HL-60 (cell line): Measurements from ENCODE around the genes GLIPR1 and NAP1L1.

DNA sequence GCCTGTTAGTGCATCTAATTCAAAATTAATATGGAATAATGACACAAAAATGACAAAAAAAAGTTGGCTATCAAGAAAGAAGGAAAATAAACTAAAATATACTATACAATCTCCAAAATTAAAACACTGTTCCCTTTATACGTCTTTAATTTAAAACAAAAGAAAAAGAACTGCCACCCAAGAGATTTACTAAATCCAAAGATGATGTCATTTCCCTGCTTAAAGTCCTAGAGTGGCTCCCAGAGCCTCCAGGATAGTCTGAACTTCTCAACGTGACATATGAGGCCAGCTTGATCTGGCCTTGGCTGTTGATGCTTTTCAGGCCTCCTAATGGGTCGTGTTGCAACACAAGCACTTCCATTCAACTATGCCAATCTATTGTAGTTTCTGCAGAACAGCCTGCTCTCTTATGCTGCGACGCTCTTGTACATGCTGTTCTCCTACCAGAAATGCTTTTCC, 35.6 kb downstream of the LGR5 start:
- RRBS, result no CpG with 5 or more reads among the region's 5 CpGs

GRCh38 chr12:71603566-71604437, 59.8 kb downstream of the ZFC3H1 start:
- RRBS, result no CpG with 5 or more reads among the region's 3 CpGs

DNA sequence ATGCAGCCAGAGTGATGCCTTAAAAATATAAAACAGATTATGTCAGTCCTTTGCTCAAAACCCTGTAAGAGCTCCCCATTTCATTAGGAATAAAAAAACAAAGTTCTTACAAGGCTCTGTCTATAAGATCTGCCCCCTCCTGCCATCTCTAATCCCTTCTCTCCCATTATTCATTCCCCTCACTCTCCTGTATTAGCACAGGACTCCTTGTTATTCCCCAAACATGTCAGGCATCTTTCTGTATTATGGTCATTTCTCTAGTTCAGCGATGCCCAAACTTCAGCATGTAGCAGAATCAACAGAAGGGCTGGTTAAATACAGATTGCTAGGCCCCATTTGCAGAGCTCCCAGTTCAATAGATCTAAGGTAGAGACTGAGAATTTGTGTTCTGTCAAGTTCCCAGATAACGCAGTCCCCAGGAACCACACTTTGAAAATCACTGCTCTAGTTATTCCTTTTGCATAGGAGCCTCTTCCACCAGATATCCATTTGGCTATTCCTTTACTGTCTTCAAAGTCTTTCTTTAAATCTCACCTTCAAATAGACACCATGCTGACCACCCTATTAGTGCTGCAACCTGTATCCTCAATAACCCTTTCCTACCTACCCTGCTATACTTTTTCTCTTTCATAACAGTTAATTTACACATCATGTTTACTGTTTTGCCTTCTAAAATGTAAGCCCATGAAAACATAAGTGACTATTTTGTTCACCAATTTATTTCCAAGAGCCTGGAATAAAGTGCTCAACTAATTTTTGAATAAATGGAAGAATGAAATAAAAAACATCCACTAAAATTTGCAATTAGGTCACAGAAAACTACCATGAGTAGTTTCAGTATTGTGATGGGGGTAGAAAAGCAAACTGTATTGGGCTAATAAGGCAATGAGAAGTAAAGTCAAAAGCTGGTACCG, 12.6 kb downstream of the ZFC3H1 start:
- RRBS, result no CpG with 5 or more reads among the region's 3 CpGs

GRCh38 chr12:71694214-71695006, 8.5 kb downstream of the TMEM19 start:
- RRBS, result no CpG with 5 or more reads among the region's 1 CpG

- RRBS, result no CpG with 5 or more reads among the region's 1 CpG
Measured at GRCh38 chr12:71844993-71845565, 5.5 kb downstream of the TBC1D15 start.

GRCh38 chr12:72432055-72432735, 160.0 kb downstream of the TRHDE start:
- RRBS, result no CpG with 5 or more reads among the region's 9 CpGs

- RRBS, result no CpG with 5 or more reads among the region's 5 CpGs
Measured at GRCh38 chr12:73129509-73129754, 857.3 kb downstream of the TRHDE start.

DNA sequence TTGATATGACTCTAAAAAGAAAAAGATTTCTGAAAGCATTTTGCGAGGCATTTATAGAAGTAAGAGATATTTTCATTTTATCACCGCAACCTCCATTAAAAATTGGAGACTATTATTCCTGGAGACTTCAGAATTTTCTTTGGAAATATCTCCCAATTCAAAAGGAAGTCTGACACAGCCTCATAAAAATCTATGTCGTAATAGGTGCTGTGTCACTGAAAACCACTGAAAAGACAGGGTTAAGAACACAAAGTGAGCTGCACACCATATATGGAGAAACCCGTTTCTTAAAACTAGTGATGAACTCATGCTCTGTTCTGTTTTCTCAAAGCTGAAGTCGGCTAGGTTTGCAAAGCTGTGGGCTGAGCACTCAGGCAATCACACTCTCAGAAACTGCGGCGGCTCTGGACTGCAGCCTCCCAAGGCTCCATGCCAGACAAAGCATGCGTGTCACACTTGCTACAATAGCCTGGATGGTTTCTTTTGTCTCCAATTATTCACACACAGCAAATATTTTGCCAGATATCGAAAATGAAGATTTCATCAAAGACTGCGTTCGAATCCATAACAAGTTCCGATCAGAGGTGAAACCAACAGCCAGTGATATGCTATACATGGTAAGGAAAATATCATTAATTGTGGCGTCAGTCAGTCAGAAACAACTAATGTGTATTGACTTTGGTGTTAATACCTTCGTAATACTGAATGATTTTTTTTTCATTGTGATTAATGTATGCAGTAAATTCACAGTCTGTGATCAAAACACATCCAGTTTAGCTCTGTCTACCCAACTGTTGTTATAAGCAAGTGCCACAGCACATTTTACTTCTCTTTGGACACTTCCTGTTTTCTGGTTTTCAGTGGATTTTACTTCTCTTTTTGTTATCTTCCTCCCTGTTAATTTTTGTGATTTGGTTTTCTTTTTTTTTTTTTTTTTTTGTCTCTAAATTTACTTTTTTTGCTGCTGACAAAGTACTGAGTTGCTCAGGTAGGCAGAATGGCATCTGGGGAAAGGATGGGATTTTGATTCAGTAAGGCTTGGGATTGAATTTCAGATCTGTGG, at the start of gene GLIPR1:
Gene GLIPR1 (plus strand): TSS at position 318 of the 1,063 bp plus-strand sequence.
- RRBS, result no CpG with 5 or more reads among the region's 14 CpGs

- RRBS, result no CpG with 5 or more reads among the region's 2 CpGs
Measured at GRCh38 chr12:75553509-75554101, 42.2 kb upstream of the KRR1 start.

DNA sequence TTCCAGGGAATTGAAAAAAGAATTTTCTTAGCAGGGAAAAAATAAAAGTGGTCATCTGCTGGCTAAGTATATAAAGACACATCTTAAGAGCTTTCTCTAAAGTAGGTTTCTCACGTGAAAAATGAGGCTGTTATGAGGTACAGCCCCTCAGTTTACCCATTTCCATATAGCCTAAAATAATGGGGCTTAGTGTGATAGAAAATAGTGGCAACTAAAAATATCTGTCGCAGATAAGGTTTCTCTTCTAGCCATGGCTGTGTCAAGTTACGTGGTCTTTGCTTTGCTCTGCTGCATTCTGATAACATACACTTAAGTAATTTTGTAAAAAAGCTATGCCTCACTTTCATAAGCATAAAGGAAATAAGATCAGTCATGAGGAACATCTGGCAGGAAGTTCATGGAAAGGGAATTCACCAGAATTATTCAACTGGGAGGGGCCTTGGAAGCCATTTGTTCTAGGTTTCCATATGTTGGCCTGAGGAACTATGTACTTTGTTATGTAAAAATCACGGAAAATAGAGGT, 195.4 kb upstream of the KRR1 start:
- RRBS, result no CpG with 5 or more reads among the region's 4 CpGs

GRCh38 chr12:75779642-75780000, 268.2 kb upstream of the KRR1 start:
- RRBS, result no CpG with 5 or more reads among the region's 3 CpGs

DNA sequence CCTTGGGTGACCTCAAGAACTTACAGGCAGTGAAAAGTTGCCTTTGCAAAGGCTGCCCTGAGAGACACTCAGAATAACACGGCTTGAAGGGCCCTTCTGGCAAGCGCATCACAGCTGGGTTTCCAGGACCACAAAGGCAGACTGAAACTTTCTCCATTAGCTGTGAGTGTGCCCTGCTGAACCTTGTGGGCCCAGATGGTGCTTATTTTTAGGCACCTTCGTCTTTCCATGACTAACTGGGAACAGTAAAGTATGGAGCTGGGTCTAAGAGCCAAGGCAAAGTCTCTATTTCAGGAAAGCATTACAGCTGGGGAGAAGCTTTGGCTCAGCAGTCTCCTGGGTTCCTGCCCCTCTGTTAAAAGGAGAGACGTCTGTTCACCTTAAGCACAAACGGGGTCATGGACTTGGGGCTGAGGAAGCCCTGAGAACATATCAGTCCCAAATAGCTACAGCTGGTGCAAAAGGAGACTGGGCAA, 271.7 kb upstream of the KRR1 start:
- RRBS, result no CpG with 5 or more reads among the region's 5 CpGs

DNA sequence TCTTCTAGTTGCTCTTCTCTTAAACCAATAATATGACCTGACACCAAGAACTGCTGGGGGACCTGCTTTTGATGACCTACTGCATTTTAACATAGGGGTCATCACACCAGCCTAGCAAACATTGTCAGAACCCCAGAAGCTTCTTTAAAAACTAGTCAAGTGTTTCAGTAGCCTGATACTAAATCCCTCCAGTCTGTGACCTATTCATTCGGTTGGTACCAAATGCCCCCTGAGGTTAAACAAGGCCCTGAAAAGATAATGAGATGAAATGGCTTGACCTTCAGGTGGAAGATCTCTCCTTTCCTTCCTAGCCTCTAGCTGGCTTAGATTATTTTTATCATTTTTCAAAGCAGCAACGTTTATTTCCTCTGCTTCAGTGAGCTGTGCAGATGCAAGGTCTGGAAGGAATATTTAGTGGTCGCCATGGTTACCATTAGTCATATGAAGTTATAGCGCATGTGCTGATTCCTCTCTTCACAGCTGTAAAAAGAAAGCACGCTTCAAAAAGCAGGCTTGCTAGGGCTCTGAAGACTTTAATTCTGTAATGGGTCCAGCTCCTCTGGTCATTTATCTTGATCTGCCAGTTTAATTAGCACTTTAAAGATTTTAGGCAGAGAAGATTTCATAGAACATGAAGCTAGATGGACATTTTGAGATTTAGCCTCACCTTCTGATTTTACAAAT, 269.2 kb downstream of the NAP1L1 start:
- RRBS, result no CpG with 5 or more reads among the region's 5 CpGs

GRCh38 chr12:75953963-75954639, 130.4 kb downstream of the NAP1L1 start:
- RRBS, result no CpG with 5 or more reads among the region's 4 CpGs

DNA sequence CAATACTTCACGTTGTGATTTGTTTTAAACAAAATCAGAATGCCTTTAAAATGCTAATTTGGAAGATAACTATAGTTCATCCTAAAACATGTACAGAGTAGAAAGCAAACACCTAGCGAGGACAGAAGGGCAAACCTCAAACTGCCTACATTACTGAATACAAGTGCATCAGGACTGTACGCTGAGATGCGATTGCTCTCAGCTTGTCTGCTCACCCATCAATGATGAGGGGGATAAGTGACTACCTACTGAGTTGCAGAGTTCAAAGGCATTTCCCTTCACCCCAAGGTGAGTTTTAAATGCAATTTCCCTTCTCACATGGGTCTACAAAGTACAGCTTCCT, 105.8 kb downstream of the NAP1L1 start:
- RRBS, result no CpG with 5 or more reads among the region's 4 CpGs

- RRBS, result no CpG with 5 or more reads among the region's 2 CpGs
Measured at GRCh38 chr12:76055879-76056661, 28.4 kb downstream of the NAP1L1 start.

GRCh38 chr12:76084455-76085005, at the start of gene NAP1L1:
TSS of gene NAP1L1 (minus strand) at chr12:76084685.
- RRBS, result 4% methylated on average over 20 of the region's 46 CpGs

- RRBS, result 2% methylated on average over 3 of the region's 29 CpGs
Measured at GRCh38 chr12:76085006-76085306, 471 bp upstream of the NAP1L1 start.

- RRBS, result no CpG with 5 or more reads among the region's 11 CpGs
Measured at GRCh38 chr12:76158544-76159336, 74.3 kb upstream of the NAP1L1 start.

- RRBS, result no CpG with 5 or more reads among the region's 26 CpGs
Measured at GRCh38 chr12:76319469-76320070, 28.6 kb downstream of the BBS10 start.